A375 (cell line): ENCODE results near the genes IL23R and IL12RB2.

GRCh38 chr1:66282074-66282840 is 251.7 kb upstream of the SGIP1 start:
- RAMPAGE, long total RNA: no peak

GRCh38 chr1:66380357-66380765 is 153.6 kb upstream of the SGIP1 start:
- RAMPAGE, long total RNA: no peak

- RAMPAGE, long total RNA: no peak
Observed at GRCh38 chr1:66438846-66439315, 95.1 kb upstream of the SGIP1 start.

DNA sequence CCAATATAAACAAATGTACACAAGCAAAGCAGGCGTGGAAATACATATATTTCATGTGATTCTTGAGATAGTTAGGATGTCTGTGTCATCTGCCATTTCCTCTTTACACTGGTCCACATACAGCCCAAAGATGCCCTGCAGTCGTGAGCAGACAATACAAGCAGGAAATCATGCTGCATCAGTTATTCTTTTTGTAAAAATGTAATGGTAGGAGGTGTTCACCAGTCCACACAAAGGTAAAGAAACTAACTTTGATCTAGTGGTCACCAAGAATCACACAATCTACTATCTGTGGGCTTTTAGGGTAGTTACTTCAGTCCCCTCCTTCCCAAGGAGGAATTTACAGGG is 30.5 kb downstream of the SGIP1 start:
- RAMPAGE, long total RNA: no peak

DNA sequence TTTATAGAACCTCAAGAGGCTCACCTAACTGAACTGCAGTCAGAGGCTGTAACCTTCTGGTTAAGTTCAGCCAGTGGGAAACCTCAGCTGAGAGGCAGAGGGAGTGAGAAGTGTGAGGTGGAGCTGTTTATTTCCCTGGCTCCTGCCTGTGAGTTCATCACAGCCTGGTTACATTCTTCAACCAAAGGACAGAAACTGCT is 22.1 kb downstream of the DYNLT5 start:
- RAMPAGE, long total RNA: no peak

GRCh38 chr1:66907044-66907884 is 17.4 kb downstream of the DNAI4 start:
- RAMPAGE, long total RNA: no peak

GRCh38 chr1:66925642-66925875 is 769 bp downstream of the MIER1 start:
- RAMPAGE, long total RNA: no peak

DNA sequence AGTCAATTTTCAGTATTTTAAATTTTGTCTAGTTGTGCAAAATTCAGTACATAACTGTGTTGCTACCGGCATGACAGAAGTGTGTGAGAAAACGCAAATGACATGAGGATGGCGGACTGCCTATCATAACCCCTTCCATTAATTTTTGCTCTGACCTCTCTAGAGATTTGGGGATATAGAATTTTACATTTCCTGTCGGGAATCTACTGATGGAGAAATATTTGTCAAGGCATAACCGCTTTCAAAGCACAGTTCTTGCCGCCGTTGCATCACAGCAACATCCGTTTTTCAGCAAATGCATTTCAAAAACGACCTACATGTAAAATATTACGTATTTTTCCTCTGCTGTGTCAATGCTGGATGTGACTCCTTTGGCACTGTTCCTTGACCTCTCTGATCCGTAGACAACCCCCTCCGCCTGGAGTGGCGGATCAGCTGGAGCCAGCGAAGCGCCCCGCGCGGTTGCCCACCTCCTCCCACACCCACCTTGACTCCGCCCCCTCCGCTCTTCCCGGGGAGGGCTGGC is 4.9 kb downstream of the MIER1 start:
- RAMPAGE, long total RNA: no peak

- RAMPAGE, long total RNA: no peak
Observed at GRCh38 chr1:66987250-66988067, 62.7 kb downstream of the MIER1 start.

DNA sequence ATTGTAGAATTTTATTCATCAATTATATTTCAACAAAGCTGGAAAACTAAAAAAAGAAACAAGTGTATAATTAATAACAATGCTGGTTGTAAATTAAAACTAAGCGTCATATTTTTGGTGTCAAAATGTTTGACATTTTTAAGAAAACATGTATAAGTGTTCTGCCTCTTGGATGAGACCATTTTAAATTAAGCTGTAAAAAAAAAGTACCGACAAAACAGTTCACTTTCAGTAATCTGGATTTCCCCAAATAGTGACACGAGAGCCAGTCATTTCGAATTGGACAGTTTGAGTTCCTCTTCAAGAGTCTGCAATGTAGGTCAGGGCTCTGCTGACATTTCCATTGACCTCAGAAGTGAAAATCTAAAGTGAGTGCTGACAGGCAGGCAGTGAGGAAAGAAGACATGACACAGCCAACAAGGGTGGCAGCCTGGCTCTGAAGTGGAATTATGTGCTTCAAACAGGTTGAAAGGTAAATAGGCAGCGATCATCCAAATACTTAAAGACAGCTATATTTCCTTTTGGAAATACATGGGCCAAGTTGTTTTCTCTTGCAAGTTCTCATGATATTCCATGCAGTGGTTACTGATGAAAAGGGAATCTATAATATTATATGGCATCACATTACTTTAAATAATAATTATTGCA is at the start of gene IL23R:
IL23R (plus strand) TSS at position 385 of the 648 bp plus-strand sequence.
- RAMPAGE, long total RNA: no peak

DNA sequence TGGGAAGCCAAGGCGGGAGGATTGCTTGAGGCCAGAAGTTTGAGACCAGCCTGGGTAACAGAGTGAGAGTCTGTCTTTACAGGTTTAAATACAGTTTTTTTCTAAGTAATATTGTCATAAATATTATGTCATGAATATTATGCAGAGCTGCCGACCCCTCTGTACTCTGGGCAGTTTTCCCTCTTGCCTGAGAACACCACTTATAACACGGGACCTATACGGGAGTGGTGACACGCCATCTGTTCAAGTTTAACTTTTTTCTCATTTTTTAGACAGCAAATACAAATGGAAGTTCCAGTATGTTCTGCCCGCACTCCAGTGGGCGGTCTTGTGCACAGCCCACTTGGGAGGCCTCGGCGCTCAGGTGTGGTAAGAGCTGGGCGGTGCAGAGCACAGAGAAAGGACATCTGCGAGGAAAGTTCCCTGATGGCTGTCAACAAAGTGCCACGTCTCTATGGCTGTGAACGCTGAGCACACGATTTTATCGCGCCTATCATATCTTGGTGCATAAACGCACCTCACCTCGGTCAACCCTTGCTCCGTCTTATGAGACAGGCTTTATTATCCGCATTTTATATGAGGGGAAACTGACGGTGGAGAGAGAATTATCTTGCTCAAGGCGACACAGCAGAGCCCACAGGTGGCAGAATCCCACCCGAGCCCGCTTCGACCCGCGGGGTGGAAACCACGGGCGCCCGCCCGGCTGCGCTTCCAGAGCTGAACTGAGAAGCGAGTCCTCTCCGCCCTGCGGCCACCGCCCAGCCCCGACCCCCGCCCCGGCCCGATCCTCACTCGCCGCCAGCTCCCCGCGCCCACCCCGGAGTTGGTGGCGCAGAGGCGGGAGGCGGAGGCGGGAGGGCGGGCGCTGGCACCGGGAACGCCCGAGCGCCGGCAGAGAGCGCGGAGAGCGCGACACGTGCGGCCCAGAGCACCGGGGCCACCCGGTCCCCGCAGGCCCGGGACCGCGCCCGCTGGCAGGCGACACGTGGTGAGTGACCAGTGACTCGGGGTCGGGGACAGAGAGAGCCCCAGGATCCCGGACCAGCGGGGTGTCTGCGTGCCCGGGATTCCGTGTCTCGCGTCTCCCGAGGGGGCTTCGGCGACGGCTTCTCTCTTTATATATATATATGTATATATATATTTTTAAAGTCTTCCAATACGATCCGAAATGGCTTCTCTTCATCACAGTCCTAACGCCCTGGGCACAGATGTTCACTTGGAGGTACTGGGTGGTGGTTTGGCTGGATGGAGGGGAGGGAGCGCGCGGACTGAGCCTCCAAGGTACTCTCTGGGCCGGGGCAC is at the start of gene IL12RB2:
IL12RB2 (plus strand) TSS at position 894 of the 1,302 bp plus-strand sequence.
- RAMPAGE, long total RNA: no peak

GRCh38 chr1:67426080-67426414 is 4.2 kb downstream of the SERBP1 start:
- RAMPAGE, long total RNA: no peak

GRCh38 chr1:67427463-67427836 is 2.8 kb downstream of the SERBP1 start:
- RAMPAGE, long total RNA: no peak

DNA sequence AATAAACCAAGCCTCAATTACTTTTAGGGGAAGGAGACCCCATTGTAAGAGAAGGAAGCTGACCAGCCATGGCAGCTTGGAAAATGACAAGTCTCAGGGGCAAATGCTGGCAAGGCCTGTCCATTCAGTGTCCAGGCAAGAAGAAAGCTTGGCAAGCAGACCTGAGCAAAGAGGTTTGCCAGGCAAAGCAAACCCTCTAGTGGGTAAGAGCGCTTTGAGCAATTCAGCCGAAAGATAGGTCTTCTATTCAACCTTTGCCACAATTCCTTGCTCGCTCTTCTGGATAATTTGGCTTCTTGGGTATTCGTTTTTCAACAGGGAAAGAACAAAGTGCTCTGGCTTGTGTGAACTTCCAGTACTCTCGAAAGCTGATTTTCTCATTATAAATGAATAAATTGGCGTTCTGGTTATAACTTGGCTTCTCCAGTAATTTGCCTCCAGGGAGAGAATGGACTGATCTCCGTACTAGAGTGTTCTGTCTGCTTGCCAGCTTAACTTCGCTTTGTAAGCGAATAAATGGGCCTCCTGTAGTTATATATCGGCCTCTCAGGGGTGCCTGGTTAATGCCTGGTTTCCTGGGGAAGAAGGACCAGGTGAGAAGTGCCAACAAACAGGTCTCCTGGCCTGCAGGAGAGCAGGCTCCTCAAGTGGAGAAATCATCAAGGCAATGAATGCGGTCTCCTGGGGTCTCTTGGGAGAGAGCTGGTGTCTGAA is 107.2 kb upstream of the SERBP1 start:
- RAMPAGE, long total RNA: no peak

- RAMPAGE, long total RNA: no peak
Observed at GRCh38 chr1:67564024-67564712, 120.8 kb upstream of the GADD45A start.

GRCh38 chr1:67586633-67586981 is 98.4 kb upstream of the GADD45A start:
- RAMPAGE, long total RNA: no peak

DNA sequence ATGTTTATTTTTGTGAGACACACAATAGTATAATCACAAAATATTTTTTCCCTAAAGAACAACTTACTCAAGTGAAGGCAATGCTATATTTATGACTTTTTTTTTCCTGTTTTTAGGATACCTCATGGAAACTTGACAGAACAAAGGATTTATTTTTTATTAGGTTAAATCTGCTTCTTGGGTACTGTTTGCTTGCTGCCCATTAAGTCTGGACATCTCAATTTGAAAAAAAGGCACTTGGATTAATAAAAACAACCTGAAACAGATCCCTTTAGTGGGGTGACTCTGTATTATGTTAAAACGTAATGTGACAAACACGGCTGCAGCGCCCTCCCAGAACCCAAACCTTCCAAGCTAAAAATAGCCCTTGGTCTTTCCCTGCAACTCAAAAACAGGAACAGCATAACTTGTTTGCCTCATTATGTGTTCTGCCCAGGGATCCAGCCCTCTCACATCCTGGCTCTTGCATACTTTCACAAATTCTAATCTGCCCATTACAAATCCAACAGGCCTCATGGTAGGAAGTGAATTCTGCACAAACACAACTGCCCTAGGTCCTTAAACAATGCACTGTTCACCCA is 94.8 kb upstream of the GADD45A start:
- RAMPAGE, long total RNA: no peak

- RAMPAGE, long total RNA: no peak
Observed at GRCh38 chr1:67668364-67669036, 16.5 kb upstream of the GADD45A start.

DNA sequence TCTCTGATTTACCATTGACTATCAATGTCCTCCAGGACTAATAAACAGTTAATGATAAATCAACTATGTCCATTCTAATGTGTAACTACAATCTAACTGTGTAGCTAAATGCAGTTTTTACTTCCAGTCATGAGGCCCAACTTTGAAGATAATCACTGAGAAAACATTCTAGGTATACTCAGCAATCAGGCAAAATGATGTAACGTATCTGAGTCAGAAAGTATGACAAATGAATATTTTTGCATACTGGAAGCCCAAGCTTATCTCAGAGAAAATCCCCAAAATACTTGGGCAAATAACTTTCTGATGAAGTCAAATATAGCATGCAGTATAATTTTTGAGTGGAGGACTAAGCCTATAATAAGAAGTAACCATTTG is 2.5 kb upstream of the GADD45A start:
- RAMPAGE, long total RNA: no peak

GRCh38 chr1:67723472-67724133 is 38.6 kb downstream of the GADD45A start:
- RAMPAGE, long total RNA: no peak